Choroid plexus epithelial cell (primary cell): ENCODE measurements around a stretch of chr9.

DNA sequence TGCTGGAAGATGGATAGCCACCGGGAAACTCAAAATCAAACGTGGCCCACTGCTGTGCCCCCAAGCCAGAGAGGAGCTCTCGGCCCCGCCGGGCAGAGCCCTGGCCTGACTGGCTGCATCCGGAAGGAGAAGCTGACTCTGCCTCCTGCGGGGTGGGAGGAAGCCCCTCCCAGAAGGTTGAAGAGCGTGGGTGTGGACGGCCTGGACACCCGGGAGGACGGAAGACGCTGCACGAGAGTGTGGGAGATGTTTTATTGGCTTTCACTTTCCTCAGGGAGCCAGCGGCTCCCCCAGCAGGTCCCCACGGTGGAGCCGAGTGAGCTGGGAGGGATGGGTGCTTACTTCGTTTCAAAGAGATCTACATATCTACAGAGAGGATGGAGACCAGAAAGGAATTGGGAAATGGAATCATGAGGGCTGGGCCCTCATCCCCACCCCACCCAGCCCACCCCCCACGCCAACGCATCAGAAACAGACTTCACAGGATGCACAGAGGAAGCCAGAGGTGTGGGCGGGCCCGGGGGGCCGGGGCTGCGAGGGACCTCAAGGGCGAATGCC is 32.3 kb downstream of the FAM163B start:
- RRBS = 5% methylated on average over 10 of the region's 24 CpGs

GRCh38 chr9:133703450-133704061 is 34.6 kb downstream of the SARDH start:
- RRBS = no CpG with 5 or more reads among the region's 13 CpGs

DNA sequence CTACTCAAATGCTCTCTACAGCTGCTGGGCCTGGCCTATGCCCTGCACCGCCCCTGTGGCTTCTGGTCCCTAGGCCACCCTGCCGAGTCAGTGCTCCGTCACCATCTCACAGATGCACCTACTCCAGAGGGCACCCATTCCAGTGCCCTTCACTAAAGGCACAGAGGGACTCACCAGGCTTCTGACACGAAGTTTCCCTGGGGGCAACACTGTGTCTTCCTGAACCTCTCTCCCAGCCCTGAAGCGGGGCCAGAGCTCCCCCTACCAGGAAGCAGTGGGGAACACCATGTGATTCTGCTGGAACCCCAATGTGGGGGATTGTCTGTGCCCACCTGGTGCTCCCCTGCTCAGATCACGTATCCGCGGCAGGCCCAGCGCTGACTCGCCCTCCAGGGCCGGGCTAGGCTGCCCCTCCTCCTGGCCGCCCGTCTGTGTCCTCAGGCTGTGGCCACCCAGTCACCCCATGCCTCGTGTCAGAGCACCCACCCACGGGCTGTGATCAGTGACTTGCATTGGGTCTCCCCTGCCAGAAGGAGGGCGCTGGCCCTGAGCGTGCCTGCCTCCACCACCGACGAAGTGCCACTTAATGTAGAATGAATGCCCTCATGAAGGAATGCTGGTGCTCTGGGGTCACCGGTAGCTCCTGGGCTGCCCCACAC is 22.3 kb downstream of the SARDH start:
- RRBS = no CpG with 5 or more reads among the region's 20 CpGs

- RRBS = no CpG with 5 or more reads among the region's 25 CpGs
Measured at GRCh38 chr9:133888058-133888811, 103.9 kb downstream of the VAV2 start.

GRCh38 chr9:133950024-133951167 is 41.7 kb downstream of the VAV2 start:
- RRBS = 40% methylated on average over 7 of the region's 39 CpGs

DNA sequence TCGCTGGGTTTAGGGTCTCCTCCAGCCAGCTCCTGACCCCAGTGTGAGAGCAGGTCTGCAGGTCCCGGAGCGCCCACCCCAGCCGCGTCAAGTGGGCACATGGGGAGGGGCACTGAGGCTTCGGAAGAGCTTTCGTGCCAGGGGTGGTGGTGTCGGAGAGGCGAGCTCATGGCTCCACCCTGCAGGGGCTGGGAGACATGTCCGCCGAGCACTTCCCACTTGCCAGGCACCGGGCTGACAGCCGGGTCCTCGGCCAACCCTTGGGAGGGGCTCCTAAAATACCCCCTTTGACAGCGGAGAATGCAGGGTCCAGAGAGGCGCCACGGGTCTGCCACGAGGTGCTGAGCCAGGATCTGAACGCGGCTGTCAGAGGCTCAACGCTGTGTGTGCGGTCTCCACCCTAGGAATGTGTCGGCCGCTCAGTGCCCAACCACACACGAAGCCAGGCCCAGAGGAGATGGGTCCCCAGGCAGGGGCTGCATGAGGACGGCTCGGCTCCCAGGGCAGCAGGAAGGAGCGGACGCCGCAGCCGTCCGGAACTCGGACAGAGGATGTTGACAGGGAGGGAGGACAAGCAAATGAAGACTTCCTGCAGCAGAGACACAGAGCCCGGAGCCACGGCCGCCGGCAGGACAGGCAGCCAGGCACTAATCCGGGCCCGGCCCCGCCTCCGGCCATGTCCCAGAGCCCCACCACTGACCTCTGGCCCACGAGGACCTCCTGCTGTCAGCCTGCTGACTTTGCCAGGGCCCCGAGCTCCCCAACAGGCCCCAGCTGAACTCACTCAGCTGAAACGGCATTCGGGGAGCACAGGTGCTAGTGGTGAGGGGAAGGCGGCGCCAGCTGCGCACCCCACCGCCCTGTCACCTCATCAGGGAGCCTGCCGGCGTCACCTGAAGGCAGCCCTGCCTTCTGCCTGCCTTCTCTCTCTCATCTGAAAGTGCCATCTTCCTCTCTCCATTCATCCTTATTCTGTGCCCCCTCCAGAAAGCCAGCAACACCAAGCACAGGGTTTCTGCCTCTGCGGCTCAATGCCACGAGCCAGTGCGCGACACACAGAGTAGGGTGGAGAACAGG is 12.8 kb downstream of the VAV2 start:
- RRBS = 2% methylated on average over 3 of the region's 55 CpGs

DNA sequence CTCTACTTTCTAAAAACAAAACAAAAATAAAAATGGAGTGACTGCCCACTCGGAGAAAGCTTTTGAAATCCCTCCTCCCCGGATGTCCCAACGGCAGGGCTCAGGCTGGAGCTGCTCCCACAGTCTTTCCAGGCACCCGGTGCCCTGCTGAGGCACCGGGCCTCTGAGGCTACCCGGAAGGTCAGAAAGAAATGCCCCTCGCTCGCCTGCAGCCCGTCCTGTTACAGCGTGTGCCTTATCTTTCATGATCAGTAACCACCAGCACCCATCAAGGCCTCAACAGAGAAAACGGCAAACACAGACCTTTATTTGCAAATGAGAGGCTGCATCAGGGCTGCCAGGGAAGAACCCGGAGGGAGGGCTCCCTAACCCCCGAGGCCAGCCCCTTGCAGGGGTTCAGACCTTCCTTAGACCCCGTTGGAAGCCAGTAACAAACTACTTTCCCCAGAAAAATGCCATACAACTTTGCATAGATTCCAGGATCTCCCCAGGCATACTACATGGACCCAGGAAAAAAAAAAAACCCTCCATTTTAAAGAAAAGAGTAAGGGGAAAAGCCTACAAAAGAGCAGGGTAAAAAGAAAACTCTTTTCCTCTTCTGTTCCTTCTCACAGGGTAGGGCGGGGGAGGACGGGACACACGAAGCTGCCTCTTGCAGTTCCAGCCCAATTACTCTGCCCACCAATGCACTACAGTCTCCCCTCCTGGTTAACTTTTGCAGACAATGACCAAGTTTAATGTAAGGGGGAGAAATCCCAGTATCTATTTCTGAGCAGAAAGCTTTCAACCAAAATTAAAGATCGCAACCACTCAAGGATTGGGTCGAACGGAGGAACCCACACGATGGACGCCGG is 1.5 kb downstream of the BRD3 start:
- RRBS = 2% methylated on average over 3 of the region's 23 CpGs

- RRBS = no CpG with 5 or more reads among the region's 19 CpGs
Measured at GRCh38 chr9:134208296-134208896, 72.5 kb downstream of the WDR5 start.

GRCh38 chr9:134258637-134259666 is 67.3 kb upstream of the RXRA start:
- RRBS = no CpG with 5 or more reads among the region's 14 CpGs

- RRBS = no CpG with 5 or more reads among the region's 32 CpGs
Measured at GRCh38 chr9:134350612-134351697, 24.7 kb downstream of the RXRA start.

DNA sequence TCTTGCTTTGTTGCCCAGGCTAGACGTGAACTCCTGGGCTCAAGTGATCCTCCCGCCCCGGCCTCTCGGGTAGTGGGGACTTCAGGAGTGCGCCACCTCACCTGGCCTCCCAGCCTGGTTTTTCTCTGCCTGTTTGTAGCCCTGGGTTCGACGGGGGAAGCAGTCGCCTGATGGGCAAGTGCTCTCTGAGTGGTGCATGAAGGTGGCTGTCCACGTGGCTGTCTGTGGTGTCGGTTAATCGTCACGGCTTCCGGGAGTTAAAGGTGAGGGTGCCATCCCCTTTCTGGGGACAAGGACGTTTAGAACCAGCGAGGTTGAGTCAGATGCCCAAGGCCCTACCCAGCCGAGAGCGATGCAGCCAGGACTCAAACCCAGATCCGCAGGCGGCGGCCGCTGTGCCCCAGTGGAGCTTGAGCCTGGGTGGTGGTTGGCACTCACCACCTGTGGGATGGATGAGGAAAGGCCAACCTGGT is 47.6 kb downstream of the RXRA start:
- RRBS = no CpG with 5 or more reads among the region's 21 CpGs

DNA sequence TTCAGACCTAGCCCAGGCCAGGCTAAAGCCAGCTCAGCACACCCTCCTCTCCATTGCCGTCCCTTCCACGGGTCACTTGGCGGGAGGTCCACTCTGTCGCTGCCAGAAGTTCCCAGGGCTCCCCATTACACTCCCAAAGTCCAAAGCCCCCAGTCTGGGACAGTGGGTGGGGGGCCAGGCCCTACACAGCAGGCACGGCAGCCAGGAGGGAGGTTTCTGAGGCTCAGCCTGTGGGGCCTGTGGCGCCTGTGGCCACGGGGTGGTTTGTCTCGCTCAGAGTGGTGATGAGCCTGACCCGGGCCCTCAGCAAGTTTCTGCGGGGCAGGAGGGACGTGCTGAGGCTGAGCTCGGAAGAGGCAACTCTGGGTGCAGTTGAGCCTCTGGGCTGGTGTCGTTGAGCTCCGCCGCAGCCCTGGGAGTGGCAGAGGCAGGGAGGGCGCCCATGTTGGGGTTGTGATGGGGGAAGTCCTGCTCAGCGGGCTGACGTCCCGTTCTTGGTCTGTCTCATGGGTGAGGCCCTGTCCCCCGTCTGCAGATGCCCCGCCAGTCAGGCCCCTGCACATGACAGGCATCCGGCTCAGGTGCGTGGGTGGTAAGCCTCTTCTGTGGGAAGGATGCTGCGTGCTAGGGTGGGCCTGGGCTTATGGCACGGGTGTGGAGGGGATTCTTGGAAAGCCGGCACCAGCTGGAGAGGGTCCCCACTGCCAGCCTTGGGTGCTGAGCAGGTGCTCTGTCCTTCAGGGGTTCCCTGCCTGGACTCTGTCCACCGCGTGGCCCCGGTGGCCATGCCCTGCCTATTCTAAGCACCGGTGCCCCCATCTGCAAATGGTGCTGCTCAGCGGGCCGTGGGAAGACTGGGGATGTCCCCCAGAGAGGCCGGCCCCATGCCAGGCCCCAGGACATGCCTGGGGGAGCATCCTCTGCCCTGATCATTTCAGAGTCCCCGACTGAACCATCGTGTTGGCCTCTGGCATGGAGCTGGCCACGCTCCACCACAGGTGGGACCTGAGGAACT is 64.3 kb downstream of the RXRA start:
- RRBS = 97% methylated on average over 6 of the region's 36 CpGs

- RRBS = no CpG with 5 or more reads among the region's 7 CpGs
Measured at GRCh38 chr9:134396845-134397240, 70.6 kb downstream of the RXRA start.

- RRBS = 6% methylated on average over 6 of the region's 33 CpGs
Measured at GRCh38 chr9:134407056-134407722, 80.9 kb downstream of the RXRA start.

GRCh38 chr9:134545594-134546268 is 95.9 kb upstream of the COL5A1 start:
- RRBS = no CpG with 5 or more reads among the region's 28 CpGs

DNA sequence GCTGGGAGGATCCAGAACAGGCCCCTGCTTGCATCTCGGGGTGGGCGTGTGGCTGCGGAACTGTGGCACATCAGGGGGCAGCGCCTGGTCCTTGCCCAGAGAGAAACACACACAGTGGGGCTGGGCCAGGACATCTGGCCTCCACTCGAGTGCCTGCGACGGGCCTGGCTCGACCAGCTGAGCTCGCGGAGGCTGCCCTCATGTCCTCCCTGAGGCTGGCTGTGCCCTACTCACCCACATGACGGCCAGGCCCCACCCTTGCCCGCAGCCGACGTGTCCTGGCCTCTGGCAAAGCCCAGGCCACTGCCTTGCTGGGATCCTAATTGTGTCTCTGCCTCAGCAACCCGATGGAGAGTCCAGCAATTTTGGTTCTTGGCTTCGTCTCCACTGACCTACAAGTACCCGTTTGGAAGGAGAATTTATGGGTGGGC is 21.3 kb upstream of the COL5A1 start:
- RRBS = no CpG with 5 or more reads among the region's 17 CpGs

GRCh38 chr9:134637263-134637863 is 4.2 kb upstream of the COL5A1 start:
- RRBS = no CpG with 5 or more reads among the region's 17 CpGs

- RRBS = no CpG with 5 or more reads among the region's 4 CpGs
Measured at GRCh38 chr9:134765973-134766263, 114.7 kb upstream of the FCN2 start.

DNA sequence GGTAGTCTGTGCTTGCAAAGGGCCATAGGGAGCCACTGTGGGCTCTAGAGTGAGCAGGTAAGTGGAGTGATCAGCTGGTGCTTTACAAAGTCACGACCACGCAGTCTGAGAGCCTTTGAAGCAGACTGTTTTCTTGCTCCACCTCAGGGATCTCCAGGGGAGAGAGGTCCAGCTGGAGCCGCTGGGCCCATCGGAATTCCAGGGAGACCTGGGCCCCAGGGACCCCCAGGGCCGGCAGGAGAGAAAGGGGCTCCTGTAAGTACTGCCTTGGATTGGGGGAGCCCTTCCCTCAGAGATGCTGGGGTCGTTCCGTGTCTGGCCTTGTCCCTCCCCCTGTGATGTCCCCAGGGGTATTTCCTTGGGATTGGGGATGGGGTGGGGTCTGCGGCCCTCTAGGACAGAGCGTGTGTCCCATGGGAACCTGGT is 74.6 kb upstream of the FCN2 start:
- RRBS = no CpG with 5 or more reads among the region's 9 CpGs

- RRBS = no CpG with 5 or more reads among the region's 25 CpGs
Measured at GRCh38 chr9:134992891-134993479, 75.3 kb upstream of the FCN1 start.